ENCODE measurements around the genes CD69, TAS2R9 and TAS2R14.

GRCh38 chr12:9696291-9696931, 26.9 kb downstream of the CLEC2D start:
- CAGE, long polyA plus RNA, result no peak
- RRBS, result no CpG with 5 or more reads among the region's 3 CpGs

DNA sequence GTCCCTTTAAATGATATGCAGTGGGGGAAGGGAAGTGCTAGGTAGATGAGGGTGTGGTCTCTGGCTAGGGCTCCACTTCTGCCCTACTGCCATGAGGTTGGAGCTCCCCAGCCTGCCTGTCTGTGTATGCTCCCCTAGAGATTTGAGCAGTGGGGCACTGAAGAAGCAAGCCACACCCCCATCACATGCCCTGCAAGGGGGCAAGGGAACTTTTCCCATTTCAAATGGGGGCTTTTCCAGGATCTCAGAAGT, 37.9 kb downstream of the CLEC2D start:
- CAGE, long polyA plus RNA, result no peak

DNA sequence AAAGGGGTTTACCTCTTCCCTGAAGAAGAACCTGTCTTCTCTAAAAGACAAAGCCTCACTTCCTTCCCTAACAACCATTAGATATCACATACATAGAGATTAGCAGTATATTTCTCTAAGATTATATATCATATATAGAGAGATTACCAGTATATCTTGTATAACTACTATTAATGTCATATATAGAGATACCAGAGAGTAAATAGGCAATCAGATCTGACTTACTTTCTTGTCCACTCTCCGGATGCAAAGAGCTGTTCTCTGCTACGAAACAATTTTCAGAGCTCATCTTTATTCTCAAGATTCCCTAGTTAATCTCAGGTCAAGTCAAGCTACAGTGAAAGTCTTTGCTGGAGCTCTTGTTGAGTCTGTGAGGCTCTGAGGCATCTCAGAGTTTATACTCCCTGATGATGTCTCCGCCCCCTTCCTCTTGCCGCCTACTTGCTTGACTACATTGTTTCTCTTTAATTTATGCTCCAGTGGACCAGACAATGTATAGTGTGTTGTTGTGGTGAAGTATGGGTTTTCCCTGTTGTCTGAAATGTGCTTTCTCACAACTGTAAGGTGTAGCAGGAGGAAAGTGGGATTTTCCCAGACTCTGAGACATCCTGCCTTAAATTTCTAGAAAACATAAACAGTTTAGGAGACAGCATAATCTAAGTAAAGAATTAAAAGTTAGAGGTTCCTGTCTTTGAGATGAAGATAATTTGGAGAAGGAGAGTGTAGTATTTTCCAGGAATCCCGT, at the start of gene CD69:
TSS of gene CD69 (minus strand) at position 370 of the 745 bp plus-strand sequence.
- CAGE, long polyA plus RNA, result no peak
- RRBS, result no CpG with 5 or more reads among the region's 5 CpGs

- CAGE, long polyA plus RNA, result no peak
- RRBS, result no CpG with 5 or more reads among the region's 5 CpGs
Measured at GRCh38 chr12:9798010-9798364, 29.3 kb upstream of the KLRF1 start.

DNA sequence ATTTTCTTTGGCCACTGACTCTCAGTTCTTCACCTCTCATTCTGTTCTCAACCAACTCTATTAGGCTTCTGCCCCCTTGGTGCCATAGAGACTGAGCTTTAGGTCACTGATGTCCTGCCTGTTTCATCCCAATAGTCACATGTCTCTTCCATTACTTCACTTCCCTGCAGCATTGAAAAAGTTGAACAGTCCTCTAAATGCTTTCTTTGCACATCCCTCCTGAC, 2.7 kb downstream of the CLEC12A start:
- CAGE, long polyA plus RNA, result no peak

GRCh38 chr12:10027491-10028068, 2.9 kb upstream of the CLEC9A start:
- CAGE, long polyA plus RNA, result no peak
- RRBS, result no CpG with 5 or more reads among the region's 6 CpGs

DNA sequence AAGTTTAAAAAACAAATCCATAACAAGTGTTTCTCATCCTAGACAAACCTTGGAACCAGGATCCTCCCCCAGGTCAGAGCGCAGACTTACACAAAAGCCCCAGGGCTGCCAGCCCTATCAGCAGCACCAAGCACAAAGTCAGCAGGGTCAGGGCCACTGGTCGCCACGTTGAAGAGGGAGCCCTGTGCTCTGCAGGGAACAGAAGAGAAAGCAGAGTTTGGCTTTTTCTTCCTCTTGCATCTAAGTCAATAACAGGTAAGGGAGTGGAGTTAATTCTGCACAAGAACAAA, 9.8 kb downstream of the CLEC1A start:
- CAGE, long polyA plus RNA, result no peak
- RRBS, result no CpG with 5 or more reads among the region's 3 CpGs

DNA sequence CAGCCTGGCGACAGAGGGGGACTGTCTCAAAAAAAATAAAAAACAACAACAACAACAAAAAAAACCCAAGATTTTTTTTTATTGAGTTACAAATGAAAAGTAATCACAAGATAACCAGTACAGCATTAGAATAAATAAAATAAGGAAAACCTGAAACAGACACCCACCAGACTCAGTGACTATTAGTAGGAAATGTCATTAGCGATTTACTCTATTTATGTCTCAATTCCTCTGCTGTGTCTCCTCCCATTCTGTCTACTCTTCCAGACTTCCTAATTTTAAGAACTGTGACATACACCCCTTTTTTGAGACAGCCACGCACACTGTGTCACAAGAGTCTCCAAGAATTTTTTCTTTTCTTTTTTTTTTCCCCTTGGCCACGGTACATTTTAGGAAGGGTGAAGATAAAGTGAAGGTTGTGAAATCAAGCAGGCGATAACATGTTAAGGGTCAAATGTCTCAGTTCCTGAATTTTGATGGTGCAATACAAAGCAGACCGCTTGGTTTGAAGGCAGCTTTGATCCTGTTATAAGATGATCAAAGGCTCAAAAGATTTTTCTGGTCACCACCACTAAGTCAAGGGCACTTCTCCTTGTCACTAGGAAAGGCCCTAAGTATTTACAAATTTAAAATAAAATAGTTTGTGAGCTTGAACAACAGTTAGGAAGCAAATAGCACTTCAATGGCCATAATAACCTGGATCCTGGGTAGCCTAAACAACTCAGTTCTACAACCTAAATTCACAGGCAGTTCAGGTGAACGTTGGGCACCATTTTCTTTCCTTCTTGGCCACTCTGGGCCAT, 4.3 kb downstream of the OLR1 start:
- CAGE, long polyA plus RNA, result no peak
- RRBS, result no CpG with 5 or more reads among the region's 7 CpGs

DNA sequence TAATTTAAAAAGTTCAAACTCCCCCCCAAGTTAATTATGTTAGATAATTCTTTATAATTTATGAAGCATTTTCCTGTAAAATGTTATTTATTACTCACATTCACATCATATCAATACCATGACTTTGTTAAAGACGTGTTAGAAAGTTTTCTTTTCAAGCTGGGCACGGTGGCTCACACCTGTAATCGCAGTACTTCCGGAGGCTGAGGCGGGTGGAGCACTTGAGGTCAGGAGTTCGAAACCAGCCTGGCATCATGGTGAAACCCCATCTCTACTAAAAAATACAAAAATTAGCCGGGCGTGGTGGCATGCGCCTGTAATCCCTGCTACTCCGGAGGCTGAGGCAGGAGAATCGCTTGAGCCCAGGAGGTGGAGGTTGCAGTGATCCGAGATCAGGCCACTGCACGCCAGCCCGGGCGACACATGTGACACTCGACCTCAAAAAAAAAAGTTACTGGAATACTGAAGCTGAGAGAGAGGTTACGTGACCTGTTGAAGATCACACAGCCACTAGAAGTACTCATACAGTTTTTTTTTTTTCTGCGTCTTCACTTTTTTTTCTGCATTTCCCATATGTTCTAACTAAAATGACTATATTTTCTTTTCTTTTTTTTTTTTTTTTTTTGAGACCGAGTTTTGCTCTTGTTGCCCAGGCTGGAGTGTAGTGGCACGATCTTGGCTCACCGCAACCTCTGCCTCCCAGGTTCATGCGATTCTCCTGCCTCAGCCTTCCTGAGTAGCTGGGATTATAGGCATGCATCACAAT, 3.4 kb downstream of the GABARAPL1 start:
- CAGE, long polyA plus RNA, result no peak
- RRBS, result no CpG with 5 or more reads among the region's 22 CpGs

- CAGE, long polyA plus RNA, result no peak
- RRBS, result no CpG with 5 or more reads among the region's 7 CpGs
Measured at GRCh38 chr12:10223125-10223862, 10.6 kb downstream of the GABARAPL1 start.

GRCh38 chr12:10388562-10389078, 1.2 kb downstream of the KLRK1 start:
- CAGE, long polyA plus RNA, result no peak
- RRBS, result no CpG with 5 or more reads among the region's 7 CpGs

GRCh38 chr12:10551559-10551778, 45.8 kb downstream of the EIF2S3B start:
- CAGE, long polyA plus RNA, result no peak
- RRBS, result no CpG with 5 or more reads among the region's 15 CpGs

DNA sequence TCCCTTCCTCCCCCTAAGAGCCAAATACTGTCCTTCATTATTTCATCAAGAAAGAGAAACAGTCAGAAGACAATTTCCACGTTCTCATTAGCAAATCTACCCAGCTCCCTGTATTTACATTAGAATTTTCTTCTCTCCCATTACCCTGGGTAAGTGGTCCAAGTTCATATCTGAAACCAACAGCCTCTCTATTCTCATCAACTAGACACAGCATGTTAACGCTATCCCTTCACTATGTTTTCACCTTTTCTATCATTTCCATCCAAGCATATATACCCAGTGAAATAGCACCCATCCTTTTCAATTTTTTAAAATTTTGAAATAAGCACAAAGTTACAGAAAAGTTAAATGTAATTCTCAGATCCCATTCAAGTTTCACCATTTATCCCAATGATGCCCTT, 18.5 kb downstream of the YBX3 start:
- CAGE, long polyA plus RNA, result no peak
- RRBS, result no CpG with 5 or more reads among the region's 2 CpGs

GRCh38 chr12:10809916-10810429, at the start of gene TAS2R9:
TAS2R9 (minus strand) TSS chr12:10810168.
- CAGE, long polyA plus RNA, result no peak

GRCh38 chr12:10939010-10939585, at the start of gene TAS2R14:
TAS2R14 (minus strand) TSS chr12:10939263.
- CAGE, long polyA plus RNA, result no peak
- RRBS, result no CpG with 5 or more reads among the region's 5 CpGs

- CAGE, long polyA plus RNA, result no peak
- RRBS, result no CpG with 5 or more reads among the region's 4 CpGs
Measured at GRCh38 chr12:10952869-10953433, 13.9 kb upstream of the TAS2R14 start.

DNA sequence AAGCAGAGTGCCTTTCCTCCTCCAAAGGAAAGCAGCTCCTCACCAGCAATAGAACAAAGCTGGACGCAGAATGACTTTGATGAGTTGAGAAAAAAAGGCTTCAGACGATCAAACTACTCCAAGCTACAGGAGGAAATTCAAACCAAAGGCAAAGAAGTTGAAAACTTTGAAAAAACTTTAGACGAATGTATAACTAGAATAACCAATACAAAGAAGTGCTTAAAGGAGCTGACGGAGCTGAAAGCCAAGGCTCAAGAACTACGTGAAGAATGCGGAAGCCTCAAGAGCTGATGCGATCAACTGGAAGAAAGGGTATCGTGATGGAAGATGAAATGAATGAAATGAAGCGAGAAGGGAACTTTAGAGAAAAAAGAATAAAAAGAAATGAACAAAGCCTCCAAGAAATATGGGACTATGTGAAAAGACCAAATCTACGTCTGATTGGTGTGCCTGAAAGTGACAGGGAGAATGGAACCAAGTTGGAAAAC, 18.9 kb downstream of the PRB4 start:
- CAGE, long polyA plus RNA, result no peak
- RRBS, result no CpG with 5 or more reads among the region's 10 CpGs

GRCh38 chr12:11651773-11652170, 2.3 kb downstream of the ETV6 start:
- CAGE, long polyA plus RNA, result no peak
- RRBS, result no CpG with 5 or more reads among the region's 6 CpGs

DNA sequence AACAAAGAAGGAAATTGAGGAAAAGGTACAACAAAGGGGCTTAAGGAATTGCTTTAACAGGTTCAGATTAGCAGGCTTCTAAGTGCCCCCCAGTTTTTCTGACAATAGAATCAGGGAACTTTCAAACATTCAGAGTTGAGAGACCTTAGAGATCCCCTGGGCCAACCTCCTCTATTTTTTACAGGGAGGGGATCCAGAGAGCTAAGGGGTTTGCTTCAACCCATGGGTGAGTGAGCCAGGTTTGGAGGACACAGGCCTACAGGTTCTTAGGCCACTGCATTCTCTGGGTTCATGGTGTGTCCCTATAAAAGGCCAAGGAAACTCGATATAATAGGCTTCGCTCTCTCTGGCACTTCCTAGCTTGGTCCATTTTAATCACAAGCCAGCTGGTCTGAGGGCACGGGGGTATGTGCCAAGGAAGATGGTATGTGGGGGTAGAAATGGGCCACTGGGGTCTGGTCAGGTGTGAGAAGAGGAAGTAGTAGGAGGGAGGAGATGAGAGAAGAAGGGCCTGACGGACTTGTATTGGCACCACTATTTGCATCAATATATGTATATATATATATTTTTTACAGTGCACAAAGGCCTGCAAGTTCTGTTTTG, 4.8 kb downstream of the ETV6 start:
- CAGE, long polyA plus RNA, result no peak
- RRBS, result no CpG with 5 or more reads among the region's 4 CpGs

DNA sequence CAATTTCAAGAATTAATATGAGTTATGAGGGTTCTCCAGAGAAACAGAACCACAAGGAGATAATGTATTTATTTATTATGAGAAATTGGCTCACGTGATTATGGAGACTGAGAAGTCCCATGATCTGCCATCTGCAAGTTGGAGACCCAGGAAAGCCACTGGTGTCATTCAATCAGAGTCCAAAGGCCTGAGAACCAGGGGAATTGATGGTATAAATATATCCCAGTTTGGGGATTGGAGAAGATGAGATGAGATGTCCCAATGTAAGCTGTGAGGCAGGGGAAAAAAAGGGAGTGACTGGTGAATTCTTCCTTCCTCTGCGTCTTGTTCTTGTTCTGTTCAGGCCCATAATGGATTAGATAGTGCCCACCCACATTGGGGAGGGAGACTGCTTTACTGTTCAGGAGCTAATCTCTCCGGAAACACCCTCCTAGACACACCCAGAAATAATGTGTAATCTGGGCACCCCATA, 29.1 kb downstream of the ETV6 start:
- CAGE, long polyA plus RNA, result no peak
- RRBS, result no CpG with 5 or more reads among the region's 3 CpGs

Measured in BJ (cell line).